ENCODE measurements around a stretch of chr15.

GRCh38 chr15:60548035-60548417, 69.1 kb upstream of the ICE2 start:
- PRO-cap: no peak
- RRBS: no CpG with 5 or more reads among the region's 9 CpGs

DNA sequence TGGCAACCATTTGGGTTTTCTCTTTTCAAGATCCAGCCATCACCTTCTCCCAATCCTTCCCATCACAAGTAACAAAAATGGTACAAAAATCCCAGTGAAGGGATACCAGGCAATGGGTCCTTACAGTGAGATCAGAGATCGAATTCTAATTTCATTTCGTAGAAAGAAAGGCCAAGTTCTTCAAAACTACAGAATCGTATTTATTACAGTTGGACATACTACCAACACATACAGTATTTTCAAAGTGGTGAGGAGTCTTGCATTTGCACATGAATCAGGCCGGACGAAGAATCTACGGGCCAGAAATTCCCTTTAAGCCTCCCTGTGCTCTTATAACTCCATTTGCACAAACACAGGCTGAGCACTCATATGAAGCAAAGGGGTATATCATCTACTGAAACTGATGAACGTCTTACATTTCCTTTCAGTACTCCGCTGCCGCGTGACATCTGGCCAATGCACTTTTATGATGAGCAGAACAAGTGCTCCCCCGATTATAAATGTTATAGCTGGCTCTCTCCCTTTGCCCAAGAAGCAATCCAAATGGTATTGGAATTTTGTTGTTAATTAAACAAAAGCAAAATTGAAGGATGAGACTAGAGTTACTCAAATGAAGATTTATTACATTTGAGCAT, 110.2 kb upstream of the ICE2 start:
- PRO-cap: no peak
- RRBS: no CpG with 5 or more reads among the region's 11 CpGs

- PRO-cap: no peak
- RRBS: no CpG with 5 or more reads among the region's 8 CpGs
These were observed 217.2 kb upstream of the ICE2 start for GRCh38 chr15:60696086-60696683.

DNA sequence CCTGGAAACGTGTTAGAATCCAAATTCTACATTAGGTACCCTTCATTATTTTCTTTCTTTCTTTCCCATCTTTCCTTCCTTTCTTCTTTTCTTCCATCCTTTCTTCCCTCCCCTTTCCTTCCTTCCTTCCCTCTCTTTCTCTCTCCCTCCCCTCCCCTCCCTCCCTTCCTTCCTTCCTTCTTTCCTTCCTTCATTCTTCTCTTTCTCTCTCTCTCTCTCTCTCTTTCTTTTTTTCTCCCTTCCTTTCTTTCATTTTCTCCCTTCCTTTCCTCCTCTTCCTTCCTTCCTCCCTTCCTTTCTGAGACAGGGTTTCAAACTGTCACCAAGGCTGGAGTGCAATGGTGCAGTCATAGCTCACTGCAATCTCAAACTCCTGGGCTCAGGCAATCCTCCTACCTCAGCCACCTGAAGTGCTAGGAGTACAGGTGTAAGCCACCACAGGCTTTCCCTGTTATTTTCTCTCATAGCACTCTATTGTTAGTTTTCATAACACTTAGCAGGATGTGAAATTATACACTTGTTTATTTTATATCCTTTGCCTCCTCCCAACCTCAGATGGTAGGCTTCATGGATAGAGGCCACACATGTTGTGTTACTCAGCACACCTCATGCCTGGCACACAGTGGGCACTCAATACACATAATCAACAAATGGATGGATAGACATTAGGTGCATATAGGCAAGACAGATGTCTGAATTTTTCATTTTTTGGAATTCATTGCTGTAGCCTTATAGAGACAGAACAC, 344.1 kb upstream of the ICE2 start:
- PRO-cap: no peak
- RRBS: no CpG with 5 or more reads among the region's 1 CpG

DNA sequence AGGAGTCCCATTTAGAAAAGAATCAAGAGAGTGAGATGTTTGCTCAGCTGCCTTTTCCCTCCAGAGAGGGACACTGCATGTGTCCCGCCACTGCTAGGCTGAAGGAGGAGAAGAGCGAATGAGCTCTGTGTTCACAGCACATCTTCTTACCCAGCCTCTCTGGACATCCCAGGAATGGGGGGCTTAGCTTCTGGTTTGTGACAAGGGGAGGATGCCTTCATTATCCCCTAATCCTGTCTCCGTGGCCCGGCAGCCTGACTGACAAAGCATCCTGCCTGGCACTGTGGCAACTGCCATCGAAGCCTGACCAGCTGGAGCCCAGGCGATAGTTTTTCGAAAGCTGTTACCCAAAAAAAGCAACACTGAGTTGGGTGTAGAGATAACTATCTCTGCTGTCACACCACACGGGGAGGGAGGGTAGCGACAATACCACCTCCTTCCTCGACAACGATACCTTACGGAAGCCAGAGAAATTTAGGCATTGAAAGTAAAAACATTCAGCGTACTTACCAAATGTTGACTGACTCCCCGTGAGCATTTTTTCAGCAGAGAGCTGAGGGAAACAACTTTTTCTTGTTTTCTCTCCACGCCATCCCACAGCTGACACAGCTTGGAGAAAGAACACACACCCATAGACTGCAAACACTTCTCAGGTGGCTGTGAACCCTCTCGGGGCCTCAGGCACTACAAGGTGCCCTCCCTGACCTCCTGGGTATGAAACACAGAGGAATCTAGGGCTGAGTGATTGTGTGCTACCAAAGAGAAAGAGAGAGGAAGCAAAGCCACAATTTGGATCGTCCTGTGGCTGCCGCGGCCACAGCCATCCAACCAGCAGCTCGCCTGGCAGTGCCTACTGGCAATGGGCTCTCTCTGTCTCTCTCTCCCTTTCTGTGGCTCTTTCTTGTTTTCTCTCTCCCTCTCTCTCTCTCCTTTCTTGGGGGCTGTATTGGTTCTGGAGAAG, 361.9 kb upstream of the ICE2 start:
- PRO-cap: no peak
- RRBS: no CpG with 5 or more reads among the region's 20 CpGs

GRCh38 chr15:60844375-60844821, 365.5 kb upstream of the ICE2 start:
- PRO-cap: no peak
- RRBS: no CpG with 5 or more reads among the region's 7 CpGs

DNA sequence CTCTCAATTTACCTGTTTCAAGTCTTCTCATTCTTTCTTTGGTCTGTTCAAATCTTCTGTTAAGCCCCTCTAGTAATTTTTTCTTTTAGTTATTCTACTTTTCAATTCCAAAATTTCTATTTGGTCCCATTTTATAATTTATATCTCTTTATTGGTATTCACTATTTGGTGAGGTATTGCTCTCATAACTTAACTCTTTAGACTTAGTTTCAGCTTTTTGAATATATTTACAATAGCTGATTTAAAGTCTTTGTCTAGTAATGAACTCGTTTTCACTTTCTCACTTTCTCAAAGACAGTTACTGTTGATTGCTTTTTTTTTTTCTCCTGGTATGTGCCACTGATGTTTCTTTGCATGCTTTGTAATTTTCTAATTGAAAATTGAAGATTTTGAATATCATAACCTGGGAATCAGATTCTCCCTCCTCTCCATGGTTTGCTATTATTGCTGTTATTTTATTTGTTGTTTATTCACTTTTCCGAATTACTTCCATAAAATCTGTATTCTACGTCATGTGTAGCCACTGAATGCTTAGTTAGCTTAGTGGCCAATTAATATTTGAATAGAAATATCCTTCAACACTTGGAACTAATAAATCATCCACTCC, 247.5 kb downstream of the RORA start:
- PRO-cap: no peak
- RRBS: no CpG with 5 or more reads among the region's 3 CpGs

- PRO-cap: no peak
- RRBS: no CpG with 5 or more reads among the region's 4 CpGs
These were observed 45.2 kb downstream of the RORA start for GRCh38 chr15:61183757-61184460.

DNA sequence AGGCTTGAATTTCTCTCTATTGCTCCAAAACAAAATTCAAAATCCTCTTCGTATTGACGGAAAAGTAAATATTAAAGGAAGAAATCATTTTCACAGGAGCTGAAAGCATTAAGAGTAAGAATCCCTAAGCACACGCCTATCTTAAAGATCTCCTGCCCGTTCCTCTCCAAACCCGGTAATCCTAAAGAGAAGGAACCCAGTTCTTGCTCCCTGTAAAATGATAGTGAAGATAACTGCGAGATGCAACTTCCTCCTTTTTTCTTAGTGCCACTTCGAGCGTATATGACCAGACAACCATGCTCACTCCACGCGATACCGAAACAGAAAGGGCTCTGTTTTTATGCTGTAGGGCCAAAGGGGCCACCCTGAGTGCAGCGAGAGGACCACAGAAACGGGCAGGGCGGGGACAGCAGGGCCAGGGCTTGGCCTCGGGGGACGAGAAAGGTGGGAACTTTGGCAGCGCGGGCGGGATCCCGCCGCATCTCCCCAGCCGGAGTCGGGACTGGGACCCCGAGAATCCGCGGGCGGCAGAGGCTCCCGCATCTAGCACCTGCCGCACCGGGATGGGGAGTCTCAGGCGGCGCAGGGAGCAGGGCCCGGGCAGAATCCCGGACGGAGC, 538 bp downstream of the VPS13C start:
- PRO-cap: bidirectional peak, plus-strand start at position 354 of the sequence, minus-strand start at position 314 of the sequence
- RRBS: 2% methylated on average over 12 of the region's 35 CpGs

DNA sequence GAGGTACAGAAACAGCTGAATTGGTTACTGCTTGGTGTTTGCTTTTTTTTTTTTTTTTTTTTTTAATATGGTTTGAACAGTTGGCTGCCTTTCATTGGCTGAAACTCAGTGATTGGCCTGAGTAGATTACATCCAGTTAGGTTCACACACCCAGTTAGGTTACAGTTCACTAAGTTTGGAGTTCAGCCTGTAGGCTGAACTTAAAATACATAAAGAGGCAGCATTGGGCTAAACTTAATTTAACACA, 23.1 kb downstream of the C2CD4B start:
- PRO-cap: no peak

GRCh38 chr15:62350527-62351001, 39.8 kb upstream of the TLN2 start:
- PRO-cap: no peak
- RRBS: 88% methylated on average over 2 of the region's 16 CpGs

GRCh38 chr15:62455651-62456049, 65.3 kb downstream of the TLN2 start:
- PRO-cap: no peak
- RRBS: no CpG with 5 or more reads among the region's 9 CpGs

- PRO-cap: no peak
- RRBS: no CpG with 5 or more reads among the region's 3 CpGs
These were observed 82.6 kb downstream of the TLN2 start for GRCh38 chr15:62472925-62473386.

DNA sequence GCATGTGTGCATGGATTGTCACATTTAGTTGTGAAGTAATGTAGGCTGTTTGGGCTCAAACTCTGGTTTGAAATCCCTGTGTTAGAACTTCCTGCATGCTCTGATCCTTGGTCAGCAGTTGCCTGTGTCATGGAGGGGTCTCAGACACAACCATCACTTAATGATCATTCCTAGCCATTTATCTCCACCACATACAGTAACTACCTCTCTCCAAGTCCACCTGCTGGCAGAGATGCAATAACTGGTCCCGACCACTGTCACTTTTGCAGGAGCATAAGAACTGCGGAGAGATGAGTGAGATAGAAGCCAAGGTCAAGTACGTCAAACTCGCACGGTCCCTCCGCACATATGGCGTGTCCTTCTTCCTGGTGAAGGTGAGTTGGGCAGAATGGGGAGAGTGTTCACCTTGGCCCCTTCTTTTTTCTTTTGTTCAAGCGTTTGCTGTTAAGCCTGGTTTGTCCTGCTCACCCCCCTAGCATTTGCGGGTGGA, 284.6 kb downstream of the TLN2 start:
- PRO-cap: no peak
- RRBS: no CpG with 5 or more reads among the region's 9 CpGs

DNA sequence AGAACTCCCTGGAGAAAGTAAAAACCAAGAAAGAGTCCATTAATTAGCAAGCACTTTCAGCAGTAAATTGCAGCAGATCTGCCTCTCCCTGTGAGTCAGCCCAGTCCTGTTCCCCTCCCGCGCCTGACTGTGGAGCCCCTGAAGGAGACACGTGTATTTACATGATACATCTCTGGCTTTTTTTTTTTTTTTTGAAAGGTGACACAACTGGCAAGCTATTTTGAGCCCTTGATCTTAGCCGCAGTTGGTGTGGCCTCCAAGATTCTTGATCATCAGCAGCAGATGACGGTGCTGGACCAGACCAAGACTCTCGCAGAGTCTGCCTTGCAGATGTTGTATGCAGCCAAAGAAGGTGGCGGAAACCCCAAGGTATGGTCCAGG, 271.8 kb upstream of the TPM1 start:
- PRO-cap: no peak
- RRBS: no CpG with 5 or more reads among the region's 7 CpGs

- PRO-cap: no peak
- RRBS: no CpG with 5 or more reads among the region's 4 CpGs
These were observed 222.2 kb upstream of the TPM1 start for GRCh38 chr15:62820429-62820763.

DNA sequence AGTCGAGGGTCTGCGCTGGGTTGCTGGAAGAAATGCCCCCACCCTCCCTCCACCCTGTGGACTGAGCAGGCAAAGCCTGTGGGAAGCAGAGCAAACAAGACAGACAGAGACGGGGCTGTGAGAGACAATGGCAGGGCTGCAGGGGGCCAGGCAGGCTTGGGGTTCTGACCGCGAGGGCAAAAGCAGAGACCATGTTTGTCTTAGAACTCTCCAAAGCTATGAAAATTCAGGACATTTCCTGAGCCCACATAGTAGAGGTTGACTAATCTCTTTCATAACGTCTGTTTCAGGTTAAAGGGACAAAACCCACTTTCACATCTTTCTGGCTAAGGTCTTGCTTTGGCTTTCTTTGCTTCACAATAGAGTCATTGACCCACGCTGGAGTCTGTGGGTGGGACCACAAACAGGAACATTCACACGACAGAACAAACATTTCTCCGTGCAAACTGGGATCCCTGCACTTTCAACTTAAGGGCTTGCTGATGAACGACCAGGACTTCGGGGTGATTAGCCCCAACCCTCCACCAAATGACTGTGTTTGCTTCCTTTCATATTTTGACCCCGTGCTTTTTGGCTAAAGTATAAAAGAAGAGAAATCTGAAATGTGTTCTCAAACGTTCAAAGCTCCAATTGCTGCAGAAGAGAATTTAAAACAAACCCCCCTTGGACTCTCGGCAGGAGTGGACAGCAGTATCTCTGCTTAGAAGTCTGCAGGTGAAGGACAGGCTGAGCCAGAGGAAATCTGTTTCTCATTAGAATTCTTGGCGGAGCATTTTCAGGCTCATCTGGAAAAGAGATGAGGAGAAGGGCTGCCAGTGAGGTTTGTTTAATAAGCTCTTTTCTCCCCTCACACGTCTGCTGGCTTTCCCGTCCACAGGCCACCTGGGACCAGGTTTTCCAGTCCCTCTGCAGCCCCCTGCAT, 155.8 kb upstream of the TPM1 start:
- PRO-cap: no peak
- RRBS: no CpG with 5 or more reads among the region's 17 CpGs

- PRO-cap: no peak
- RRBS: no CpG with 5 or more reads among the region's 5 CpGs
These were observed 3.9 kb downstream of the TPM1 start for GRCh38 chr15:63046348-63046941.

GRCh38 chr15:63055969-63056408, 13.4 kb downstream of the TPM1 start:
- PRO-cap: no peak
- RRBS: no CpG with 5 or more reads among the region's 7 CpGs

GRCh38 chr15:63157920-63158429, 698 bp upstream of the RPS27L start:
- PRO-cap: bidirectional peak, plus-strand start at chr15:63158098, minus-strand start at chr15:63157985
- RRBS: no CpG with 5 or more reads among the region's 17 CpGs

Measured in Caco-2 (cell line).